T47D (cell line): ENCODE data around the genes BAMBI and LYZL1.

- RRBS: no CpG with 5 or more reads among the region's 5 CpGs
These were observed 41.6 kb downstream of the APBB1IP start for GRCh38 chr10:26479722-26480238.

- RRBS: no CpG with 5 or more reads among the region's 7 CpGs
These were observed 74.3 kb downstream of the APBB1IP start for GRCh38 chr10:26512403-26512836.

DNA sequence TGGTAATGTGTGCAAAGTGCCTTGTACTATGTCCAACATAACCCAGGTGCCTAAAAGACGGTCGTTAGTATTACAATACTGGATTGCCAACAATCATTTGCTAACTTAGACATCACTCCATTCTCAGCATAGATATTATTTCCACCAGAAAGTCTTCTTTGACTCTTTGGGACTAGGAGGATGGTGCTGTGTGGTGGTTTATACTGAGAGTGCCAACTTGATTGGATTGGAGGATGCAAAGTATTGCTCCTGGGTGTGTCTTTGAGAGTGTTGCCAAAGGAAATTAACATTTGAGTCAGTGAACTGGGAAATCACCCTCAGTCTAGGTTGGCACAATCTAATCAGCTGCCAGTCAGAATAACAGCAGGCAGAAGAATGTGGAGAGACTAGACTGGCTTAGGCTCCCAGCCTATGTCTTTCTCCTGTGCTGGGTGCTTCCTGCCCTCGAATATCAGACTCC is 85.1 kb upstream of the PDSS1 start:
- RRBS: no CpG with 5 or more reads among the region's 3 CpGs

DNA sequence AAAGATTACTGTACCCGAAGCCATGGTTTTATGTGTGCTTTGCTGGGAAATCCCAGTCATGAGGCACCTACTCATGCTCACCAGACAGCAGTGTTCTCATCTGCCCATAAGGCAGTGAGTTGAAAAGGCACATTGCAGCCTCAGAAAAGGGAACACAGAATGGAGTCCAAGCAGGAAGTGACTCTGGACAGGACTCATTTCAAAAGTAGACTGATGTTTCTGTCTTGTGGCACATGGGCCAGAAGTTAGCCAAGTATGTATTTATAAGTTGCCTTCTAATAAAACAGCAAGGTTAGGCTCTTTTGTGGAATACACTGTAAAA is 40.2 kb downstream of the PDSS1 start:
- RRBS: no CpG with 5 or more reads among the region's 1 CpG

GRCh38 chr10:27100887-27101443 is 671 bp upstream of the ANKRD26 start:
- RRBS: no CpG with 5 or more reads among the region's 15 CpGs

DNA sequence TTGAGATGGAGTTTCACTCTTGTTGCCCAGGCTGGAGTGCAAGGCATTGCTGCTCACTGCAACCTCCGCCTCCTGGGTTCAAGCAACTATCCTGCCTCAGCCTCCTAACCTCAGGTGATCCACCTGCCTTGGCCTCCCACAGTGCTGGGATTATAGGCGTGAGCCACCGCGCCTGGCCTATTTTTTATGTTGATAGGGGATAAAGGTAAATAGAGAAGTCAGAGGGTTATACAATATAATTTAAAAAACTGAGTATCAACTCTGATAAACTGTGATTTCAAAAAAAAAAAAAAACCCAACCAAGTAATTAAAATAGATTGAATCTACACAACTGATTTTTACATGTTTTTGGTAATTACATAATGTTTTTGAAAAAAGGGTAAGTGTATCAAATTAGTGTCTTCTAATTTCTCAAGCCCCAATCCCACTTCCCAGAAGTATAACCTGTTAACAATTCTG is 17.4 kb downstream of the YME1L1 start:
- RRBS: no CpG with 5 or more reads among the region's 4 CpGs

GRCh38 chr10:27169869-27171059 is 15.1 kb downstream of the MASTL start:
- RRBS: no CpG with 5 or more reads among the region's 10 CpGs

DNA sequence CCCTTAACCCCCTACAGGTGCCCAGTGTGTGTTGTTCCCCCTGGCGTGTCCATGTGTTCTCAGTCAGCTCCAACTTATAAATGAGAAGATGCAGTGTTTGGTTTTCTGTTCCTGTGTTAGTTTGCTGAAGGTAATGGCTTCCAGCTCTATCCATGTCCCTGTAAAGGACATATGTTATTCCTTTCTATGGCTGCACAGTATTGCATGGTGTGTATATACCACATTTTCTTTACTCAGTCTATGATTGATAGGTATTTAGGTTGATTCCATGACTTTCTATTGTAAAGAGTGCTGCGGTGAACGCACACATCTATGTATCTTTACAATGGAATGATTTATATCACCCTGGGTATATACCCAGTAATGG is 86.7 kb upstream of the ACBD5 start:
- RRBS: no CpG with 5 or more reads among the region's 3 CpGs

GRCh38 chr10:27744366-27745348 is 962 bp downstream of the MKX start:
- RRBS: 41% methylated on average over 18 of the region's 89 CpGs

DNA sequence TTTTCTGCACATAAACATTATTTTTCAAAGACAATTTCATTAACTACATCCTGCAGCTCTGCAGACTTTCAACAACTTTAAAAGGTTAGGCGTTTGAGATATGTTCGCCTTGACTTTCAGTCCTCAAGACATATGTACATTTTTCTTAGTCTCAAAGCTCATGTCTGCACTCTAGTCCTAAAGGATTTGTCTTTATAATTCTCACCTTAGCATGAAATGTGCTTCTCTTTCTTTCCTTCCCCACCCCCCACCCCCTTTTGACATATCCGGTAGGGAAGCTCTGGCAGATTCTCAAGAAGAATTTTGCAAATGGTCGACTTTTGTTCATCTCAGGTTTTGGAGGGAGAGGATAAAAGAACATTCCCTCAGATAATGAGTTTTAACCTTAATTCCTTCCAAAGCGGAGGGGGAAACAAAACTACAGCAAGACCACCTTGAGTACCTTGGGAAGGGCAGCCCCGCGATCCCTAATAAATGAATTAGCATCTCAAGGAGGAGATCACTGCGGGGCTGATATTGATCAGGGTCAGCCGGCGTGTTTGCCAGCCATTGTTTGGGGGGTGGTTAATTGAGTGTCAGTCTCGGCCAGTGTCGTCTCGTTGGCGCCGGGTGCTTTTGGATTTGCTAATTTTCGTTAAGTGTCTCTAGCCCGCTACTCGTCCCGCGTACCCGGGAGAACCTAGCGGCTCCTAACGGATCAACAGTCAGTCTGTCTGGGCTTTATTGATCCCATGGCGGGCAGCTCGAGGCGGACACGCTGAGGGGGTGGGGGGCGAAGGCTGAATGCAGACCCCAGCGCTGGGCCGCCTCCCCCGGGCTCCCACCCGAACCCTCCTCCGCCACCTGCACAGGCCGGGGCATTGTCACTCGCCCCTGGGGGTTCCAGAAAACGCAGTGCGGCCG is 876 bp upstream of the BAMBI start:
- RRBS: 2% methylated on average over 15 of the region's 38 CpGs

GRCh38 chr10:28677097-28677677 is at the start of gene BAMBI:
Gene BAMBI (plus strand): TSS chr10:28677521.
- RRBS: 1% methylated on average over 44 of the region's 78 CpGs

DNA sequence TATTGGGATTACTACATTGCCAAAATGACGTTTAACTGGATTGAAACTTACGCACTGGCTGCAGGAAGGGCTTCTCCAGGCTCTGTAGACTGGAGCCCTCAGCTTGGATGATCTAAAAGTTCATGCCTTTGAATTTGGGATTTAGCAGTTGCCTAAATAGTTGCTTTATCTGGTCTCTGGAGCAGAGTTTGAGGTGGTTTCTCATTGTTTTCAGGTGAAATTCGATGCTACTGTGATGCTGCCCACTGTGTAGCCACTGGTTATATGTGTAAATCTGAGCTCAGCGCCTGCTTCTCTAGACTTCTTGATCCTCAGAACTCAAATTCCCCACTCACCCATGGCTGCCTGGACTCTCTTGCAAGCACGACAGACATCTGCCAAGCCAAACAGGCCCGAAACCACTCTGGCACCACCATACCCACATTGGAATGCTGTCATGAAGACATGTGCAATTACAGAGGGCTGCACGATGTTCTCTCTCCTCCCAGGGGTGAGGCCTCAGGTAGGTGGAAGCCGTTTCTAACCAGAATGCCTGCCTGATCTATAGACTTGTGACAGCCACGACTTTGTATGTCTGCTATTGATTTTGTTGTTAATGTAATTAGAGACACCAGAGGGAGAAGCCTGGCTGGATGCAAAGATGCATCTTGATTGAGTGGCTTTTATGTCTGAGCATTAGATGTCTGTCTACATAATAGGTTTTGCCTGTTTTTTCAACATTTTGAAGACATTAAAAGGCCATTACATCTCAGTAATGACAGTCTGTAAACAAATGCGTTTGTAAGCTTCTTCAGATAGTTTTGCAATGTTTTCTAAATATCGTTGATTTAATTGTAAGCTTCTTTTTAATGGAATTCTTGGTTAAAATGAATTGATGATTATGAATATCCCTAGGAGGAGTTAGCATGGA is 4.0 kb downstream of the BAMBI start:
- RRBS: no CpG with 5 or more reads among the region's 11 CpGs

DNA sequence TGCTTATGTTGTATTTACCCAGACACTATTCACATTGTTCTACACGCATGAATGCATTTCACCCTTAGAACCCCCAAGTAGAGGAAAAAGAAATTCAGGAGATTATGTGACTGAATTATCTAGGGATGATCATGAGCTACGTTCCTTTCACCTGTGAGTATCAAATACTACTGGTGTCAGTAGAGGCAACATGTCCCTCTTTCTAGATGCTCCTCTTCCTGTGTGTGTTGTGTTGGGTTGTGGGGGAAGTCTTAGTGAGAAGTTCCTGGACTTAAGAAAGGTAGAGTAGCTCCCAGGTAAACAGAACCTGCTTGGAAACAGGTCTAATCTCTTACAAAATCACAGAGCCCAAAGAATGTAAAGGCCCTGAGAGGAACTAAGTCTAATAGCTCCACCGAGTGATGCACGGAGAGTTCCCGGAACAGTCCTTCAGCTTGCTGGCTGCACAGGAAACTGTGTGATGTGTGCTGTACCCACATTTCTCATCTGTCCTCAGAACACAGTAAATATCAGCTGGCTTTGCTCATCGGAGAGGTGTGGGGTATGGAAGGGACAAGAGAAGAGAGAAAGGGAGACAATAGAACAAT is 182.7 kb upstream of the LYZL1 start:
- RRBS: no CpG with 5 or more reads among the region's 6 CpGs

DNA sequence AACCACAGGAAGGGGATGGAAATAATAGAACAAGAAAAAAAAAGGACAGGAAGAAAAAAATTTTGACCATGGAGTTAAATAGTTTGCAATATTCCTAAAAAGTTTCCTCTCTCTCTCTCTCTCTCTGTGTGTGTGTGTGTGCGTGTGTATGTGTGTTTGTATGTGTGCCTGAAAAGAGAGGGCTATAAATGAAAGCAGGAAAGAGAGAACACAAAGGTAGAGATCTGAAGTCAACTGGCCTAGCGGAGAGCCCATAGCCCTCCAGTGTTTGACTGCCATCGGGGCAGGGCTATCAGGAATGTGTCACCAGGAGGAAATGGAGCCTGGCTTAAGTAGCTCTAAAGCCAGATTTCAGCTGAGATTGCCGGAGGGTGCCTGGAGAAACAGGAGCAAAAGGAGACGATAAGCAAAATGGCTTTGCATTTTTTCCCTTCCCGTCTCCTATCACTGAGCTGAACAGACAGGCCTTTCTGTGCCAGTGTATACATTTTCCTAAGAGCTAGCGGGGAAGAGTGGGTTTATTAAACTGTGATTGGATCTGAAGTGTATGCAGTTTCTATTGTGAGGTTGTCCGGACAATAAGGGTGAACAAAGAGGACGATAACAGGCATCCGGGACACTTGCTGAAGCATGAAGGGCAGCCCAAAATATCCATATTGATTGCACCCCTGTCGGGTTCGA is 175.7 kb upstream of the LYZL1 start:
- RRBS: no CpG with 5 or more reads among the region's 12 CpGs

DNA sequence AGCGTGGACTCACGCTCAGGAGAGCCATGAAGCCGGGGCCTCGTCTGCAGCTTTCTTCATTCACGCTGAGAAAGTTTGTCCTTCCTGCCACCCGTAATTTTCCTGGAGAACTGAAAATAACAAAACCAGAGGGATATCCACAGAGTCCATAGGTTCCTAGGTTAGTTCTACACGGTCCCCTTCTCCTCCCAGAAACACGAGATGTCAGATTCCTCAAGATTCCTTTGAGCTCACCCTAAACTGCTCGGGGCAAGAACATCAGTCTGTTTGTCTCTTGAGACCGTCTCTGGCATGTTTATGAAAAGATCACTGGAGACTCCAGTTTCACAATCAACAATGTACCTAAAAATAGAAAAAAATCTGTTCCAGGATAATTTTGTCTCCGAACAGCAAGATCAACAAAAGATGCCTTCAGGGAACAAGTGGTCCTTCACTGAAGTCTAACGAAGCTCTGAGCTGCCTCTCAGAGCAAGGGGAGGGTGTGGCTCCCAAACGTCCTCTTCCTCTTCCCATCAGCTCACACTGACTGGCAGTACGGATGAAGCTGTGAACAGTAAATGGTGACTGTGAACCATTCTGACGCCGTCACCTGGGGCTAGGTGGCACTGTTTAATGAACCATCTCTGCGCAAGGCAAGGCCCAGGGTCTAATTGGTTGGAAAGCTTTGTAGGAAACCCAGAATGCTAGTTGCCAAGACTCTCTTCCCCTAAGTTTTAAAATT is 156.3 kb upstream of the LYZL1 start:
- RRBS: no CpG with 5 or more reads among the region's 17 CpGs

GRCh38 chr10:29288930-29289253 is at the start of gene LYZL1:
Gene LYZL1 (plus strand): TSS chr10:29289070.
- RRBS: no CpG with 5 or more reads among the region's 6 CpGs

DNA sequence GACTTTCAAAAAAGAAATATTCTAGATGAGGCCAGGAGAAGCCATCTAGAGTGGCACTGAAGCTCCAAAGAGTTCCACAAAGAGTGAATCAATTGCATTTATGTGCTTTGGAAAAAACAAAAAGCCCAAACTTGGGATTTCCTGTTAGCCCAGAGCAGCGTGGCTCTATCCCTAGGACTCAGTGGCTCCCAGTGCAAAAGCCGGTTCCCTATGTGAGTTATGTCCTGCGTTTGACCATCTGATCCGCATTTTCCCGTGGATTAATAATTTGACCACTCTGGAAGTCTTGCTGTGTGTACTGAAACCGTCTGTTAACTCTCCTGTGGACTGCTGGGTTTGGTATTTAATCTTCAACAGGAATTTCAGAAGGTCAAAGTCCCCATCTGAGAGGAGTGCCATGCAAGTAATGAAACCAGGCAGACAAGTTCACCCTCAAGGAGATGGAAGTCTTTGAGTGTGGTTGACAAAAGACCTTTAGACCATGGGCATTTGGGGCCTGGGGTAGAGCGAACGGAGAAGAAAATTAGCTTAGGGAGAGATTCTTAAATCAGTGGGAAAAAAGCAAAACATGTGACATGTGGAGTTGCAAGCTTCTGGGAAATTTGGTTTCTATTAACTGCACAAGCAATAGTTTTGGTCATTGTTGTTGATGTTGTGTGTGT is 38.0 kb downstream of the LYZL1 start:
- RRBS: no CpG with 5 or more reads among the region's 8 CpGs

GRCh38 chr10:29437969-29439257 is 149.5 kb downstream of the LYZL1 start:
- RRBS: no CpG with 5 or more reads among the region's 20 CpGs

GRCh38 chr10:29470872-29471605 is 163.7 kb downstream of the SVIL start:
- RRBS: no CpG with 5 or more reads among the region's 14 CpGs

DNA sequence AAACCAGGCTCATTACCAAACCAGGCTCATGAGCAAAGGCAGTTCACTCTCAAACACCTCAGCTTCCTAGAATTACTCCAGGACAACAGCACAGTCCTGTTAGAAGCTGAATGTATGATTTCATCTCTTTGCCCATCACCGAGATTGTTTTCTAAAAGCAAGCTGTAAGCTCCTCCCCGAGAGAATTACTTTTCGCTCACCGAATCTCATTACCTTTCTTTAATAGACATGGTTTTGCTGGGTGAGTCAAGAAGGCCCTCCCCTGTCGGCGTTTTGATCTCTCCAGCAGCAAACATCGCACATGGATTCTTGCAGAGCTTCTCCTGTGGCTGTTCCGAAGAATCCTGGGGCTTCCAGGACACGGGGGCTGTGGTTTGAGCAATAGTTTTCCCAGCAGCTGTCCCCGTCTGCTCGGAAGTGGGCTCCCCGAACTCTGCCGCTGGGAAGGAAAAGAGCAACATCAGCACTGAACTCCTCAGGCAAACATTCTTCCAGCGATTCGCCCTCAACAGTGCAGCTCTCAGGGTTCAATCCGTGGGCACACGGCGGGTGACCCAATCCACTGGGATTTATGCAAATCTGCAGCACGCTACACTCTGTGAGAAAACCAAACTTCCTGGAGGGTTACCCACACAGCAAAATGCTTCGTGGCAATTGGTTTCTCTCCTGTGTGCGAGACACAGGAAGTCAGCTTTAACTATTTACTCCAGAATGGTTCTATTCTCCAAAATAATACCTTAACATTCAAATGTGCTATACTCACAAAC is 112.4 kb downstream of the SVIL start:
- RRBS: no CpG with 5 or more reads among the region's 21 CpGs